Left lobe of liver (tissue), 1 donor: ENCODE data around the gene FA2H.

DNA sequence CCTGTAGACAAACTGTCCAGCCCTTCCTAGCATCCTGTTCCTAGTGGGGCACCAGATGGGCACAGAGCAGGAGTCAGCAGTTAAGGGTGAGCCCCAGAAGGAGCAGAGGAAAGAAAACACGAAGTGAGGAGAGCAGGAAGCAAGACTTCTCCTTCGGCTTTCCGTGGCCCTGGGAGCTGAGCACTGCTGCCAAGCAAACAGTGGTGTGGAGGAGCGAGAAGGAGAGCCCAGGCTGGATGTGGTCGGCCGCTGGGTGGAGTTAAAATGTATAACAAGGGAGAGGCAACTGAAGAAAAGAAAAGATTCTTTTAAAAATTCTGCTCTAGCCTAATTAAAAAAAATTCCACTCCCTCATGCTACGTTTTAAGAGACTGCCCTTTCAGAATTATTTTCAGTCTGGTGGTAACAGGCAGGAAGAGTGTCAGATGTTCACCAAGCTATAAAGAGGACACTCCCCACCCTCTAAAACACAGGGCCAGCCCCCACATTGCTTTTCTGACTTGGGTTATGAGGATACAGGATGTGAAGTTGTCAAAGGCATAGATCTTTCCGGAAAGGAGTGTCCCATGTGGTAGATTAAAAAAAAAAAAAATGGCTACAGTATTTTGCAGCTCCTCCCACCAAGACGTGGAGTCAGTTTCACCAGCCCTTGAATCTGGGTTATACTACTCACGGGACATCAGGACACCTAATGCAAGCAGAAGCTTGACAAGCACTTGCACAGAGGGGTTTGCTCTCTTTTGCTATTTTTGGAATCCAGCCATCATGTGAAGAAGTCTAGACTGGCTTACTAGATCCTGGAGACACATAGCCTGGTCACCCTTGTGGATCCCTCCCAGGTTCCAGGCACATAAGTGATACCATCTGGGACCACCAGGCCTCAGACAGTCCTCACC is 74.9 kb upstream of the ZFHX3 start:
- PRO-cap = no peak

- PRO-cap = no peak
These were observed 78.4 kb upstream of the ZFHX3 start for GRCh38 chr16:73126130-73126959.

DNA sequence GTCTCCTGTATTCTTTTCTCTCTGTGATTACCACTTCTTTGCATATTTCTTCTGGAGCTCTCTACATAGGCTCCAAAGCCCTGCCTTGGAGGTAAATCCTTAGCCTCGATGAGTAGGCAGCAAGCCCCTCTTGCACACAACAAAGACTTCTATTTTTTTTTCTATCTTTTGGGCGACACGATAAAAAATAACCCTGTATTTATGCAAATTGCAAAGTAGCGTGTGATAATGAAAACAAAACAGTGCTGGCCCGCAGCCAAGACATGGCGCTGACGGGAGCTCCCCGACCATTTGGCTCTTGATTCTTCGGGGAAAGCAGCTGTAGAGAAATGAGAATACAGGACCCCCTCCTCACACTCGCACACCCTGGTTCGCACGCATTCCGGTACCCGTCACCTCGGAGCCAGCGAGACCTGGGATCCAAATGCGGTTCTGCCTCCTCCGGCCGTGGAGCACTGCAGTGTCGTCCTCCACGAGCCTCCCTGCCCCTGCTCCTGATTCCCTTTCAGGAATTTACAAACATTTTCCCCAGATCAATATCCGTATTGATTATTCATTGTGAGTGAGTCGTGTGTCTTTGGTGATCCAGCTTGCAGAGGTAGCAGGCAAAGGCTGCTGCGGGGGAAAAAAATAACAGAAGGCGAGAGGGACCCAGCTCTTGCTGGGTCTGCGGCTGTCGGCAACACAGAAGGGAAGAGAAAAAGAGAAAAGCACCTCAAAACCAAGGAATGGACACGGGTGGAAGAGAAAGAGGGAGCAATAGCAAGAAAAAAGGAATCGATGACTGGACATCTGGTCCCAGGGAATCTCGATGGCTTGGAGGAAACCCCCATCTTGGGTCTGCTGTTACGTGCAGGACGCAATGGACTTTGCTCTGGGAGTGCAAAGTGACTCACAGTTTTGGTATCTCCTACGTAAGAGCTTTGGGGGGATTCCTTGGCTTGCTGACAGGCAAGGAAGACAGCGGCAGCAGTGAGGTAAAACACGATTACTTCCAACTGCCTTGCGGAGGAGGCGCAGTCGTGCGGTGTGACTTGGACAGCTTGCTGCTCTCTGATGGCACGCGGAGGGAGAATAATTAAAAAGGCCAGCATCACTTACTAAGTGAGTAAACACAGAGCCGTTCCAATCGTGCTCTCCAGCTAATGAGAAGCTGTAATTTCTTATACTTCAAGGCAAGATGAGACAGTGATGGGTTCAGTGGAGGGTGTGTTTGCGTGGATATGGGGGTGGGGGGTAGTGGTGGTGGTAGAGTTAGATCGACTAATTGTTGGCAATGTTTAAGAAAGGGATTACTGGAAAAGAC is 184.3 kb upstream of the ZFHX3 start:
- PRO-cap = no peak

DNA sequence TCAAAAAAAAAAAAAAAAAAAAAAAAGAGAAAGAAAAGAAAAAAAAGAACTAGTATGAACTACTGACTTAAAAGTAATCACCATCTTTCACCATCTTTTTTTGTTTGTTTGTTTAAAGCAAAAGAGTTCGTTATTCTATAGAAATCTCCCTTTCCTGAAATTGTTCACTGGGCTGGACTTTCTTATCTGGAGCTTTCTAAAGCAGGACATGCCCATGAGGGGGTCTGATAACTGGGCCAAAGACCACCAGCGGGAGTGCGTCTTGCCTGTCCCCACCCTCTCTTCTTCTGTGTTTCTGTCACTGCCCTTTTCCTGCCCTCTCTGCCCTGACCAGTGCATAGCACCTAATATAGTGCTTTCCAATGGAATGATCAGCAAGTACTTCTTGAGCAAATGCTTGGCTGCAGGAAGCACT is 376.8 kb upstream of the ZFHX3 start:
- PRO-cap = no peak

DNA sequence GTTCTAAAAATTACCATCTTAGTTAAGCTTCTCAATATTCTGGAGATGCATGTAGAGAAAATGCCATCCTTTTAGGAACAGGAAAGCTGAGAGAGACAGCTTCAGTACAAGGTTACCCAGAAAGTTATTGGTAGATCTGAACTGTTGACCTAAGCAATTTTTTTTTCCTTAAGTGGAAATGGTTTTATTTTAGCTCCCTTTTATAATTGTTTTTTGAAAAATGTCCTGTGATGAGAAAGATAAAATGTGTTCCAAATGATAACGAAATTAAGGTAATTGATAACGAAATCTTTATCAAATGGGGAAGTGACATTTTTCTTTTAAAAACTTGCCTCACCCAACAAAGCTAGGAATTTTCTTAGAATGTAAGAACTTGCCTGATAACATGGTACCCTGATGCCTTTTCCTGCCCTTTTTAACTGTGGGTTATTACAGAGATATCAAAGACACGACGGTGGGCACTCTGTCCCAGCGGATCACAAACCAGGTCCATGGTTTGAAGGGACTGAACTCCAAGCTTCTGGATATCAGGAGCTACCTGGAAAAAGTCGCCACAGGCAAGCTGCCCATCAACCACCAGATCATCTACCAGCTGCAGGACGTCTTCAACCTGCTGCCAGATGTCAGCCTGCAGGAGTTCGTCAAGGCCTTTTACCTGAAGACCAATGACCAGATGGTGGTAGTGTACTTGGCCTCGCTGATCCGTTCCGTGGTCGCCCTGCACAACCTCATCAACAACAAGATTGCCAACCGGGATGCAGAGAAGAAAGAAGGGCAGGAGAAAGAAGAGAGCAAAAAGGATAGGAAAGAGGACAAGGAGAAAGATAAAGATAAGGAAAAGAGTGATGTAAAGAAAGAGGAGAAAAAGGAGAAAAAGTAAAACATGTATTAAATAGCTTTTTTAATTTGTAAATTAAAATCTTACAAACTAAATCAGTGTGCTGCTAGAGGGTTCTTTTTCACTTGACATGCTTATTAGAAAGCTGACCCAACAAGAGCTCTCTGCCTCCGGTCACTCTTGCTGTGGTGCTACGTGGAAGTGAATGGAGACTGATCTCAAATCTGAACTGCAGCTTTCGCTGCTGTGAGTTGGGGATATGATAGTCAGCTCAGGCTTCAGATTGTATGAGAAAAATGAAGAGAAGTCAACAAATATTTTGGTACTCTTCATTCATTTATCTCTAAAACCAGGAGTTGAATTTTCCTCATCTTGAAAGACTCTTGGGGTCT is 8.7 kb downstream of the PSMD7 start:
- PRO-cap = no peak

DNA sequence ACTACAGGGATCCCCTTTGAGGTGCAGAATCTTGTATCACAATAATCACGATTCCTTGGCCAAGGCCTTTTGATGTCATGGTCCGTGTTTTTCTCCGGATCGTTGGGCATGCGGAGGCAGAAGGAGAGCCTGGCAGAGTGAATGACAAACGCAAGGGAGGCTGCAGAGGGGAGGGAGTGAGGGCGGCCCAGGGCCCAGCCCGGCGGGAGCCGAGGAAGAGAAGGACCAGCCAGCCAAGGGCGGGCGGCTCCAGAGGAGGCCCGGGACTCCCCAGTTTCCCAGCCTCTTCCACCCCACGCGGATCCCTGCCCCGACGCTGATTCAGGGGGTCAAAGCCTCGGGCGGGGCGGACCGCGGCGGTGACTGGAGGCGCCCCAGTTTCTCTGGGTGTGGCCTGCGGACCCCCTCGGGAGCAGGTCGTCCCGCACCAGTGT is 14.7 kb downstream of the CLEC18B start:
- PRO-cap = no peak

DNA sequence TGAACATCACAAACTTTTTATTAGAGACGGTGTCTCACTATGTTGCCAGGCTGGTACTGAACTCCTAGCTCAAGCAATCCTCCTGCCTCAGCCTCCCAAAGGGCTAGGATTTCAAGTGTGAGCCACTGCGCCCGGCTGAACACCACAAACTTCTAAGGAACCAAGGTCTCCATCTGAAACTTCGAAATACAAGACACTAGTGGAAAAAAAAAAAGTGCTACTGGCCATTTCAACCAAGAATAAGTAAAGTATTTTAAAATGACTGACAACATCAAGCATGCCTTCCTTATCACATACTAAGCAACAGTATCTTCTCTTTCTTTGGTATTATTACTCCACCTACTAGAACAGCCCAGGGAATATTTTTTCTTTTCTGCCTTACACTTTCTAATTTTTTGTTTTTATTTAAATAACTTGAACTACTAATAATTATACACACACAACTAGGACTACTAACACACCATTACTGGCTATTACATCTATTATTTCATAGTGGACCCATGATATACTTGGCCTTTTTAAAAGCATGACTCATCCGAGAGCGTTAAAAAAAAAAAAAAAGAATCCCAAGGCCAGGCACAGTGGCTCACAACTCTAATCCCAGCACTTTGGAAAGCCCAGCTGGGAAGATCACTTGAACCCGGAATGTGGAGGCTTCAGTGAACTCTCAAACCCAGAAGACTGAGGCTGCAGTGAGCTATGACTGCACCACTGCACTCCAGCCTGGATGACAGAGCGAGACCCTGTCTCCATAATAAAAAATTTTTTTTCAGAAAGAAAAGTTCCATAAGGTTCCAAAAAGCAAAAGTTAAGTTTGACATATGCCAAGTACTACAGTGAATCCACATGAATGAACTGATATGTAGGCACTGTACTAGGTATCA is 3.2 kb downstream of the GLG1 start:
- PRO-cap = no peak

DNA sequence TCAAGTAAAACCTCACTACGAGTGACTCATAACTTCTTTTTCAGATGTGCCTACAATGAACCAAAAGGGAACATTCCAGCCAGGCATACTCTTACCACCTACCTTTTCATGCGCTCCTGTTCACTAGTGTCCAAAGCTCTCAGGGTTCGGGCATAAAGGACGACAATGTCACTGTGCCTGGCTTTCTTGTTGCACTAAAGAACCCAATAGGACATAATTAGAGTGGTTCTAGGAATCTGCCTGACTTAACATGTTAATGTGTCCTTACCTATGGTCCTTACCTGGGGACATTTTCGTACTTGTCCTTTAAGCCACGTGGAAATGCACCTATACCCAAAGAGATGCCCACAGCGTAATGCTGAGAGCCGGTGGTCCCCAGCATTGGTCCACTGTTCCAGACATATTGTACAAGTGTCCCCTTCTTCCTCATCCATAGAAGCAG is 22.4 kb downstream of the RFWD3 start:
- PRO-cap = no peak

- PRO-cap = no peak
These were observed 8.9 kb upstream of the MLKL start for GRCh38 chr16:74709427-74710078.

DNA sequence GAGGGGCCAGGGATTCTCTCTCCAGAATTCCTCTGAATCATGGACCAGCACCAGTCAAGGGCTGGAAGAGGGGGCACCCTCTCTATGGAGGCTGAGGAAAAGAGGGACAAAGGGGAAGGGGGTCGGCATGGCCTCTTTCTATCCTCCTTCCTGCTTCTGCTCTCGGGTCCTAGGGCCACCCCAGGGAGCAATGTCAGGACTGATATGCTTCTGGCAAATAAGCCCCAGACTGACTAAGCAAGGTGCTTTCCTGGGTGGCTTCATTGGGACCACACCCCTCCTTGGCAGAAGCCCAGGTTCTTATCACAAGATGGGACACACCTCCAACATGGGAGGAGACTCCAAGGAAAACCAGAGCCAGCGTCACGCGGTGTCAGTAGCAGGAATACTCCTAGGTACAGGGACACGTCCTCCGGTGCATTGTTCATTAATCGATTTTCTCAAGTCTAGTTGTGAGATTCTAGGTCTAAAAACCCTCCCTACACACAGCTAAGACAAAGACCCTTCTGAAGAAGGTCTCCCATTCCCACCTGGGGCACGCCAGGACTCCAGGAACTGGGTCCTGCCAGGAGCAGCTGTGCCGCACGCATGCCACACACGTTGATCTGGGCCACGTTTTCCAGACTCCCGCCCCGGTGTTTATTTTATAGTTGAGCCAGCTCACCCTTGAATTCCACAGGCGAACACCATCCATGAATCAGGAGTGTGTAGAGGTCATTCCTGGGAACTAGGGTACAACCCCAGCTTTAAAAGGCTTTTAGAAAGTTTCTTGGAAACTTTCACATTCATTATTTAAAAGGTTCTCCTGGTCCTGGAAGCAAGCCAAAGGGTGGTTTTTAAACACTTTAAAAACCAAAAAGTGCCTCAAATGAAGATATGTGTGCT is 30.9 kb downstream of the FA2H start:
- PRO-cap = no peak

GRCh38 chr16:74774058-74775197 is at the start of gene FA2H:
Gene FA2H, minus strand, starts transcription at chr16:74774820.
- PRO-cap = unidirectional peak, minus-strand start at chr16:74774820

- PRO-cap = no peak
These were observed 19.3 kb downstream of the WDR59 start for GRCh38 chr16:74965481-74966237.

DNA sequence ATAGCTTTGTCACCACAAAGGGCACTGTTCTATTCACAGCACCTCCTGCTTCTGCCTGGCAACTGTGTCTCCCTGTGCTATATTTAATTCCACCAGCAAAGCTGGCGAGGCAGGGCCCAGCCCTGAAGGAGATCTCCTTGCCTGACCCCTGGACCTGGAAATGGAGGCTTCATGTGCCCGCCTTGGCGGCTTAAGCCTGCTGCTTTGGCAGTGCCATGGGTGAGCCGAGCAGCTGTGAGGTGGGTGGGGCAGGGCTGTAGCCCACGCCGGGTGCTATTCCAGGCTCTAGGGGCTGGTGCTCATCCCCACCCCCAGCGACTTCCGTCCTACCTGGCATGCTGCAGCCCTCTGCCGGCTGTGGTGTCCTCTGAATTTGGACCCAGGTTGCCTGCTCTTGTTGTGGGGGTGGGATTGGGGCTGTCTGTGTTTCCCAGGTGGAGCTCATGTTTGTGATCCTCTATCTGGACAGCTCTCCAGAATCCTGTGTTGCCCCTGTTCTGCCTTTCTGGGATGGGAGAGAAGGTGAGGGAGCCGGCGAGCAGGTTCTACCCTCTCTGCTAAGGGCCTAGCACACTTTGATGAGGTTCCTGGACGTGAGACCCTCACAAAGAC is 6.6 kb downstream of the LDHD start:
- PRO-cap = no peak

- PRO-cap = no peak
These were observed 657 bp downstream of the LDHD start for GRCh38 chr16:75115966-75116280.

DNA sequence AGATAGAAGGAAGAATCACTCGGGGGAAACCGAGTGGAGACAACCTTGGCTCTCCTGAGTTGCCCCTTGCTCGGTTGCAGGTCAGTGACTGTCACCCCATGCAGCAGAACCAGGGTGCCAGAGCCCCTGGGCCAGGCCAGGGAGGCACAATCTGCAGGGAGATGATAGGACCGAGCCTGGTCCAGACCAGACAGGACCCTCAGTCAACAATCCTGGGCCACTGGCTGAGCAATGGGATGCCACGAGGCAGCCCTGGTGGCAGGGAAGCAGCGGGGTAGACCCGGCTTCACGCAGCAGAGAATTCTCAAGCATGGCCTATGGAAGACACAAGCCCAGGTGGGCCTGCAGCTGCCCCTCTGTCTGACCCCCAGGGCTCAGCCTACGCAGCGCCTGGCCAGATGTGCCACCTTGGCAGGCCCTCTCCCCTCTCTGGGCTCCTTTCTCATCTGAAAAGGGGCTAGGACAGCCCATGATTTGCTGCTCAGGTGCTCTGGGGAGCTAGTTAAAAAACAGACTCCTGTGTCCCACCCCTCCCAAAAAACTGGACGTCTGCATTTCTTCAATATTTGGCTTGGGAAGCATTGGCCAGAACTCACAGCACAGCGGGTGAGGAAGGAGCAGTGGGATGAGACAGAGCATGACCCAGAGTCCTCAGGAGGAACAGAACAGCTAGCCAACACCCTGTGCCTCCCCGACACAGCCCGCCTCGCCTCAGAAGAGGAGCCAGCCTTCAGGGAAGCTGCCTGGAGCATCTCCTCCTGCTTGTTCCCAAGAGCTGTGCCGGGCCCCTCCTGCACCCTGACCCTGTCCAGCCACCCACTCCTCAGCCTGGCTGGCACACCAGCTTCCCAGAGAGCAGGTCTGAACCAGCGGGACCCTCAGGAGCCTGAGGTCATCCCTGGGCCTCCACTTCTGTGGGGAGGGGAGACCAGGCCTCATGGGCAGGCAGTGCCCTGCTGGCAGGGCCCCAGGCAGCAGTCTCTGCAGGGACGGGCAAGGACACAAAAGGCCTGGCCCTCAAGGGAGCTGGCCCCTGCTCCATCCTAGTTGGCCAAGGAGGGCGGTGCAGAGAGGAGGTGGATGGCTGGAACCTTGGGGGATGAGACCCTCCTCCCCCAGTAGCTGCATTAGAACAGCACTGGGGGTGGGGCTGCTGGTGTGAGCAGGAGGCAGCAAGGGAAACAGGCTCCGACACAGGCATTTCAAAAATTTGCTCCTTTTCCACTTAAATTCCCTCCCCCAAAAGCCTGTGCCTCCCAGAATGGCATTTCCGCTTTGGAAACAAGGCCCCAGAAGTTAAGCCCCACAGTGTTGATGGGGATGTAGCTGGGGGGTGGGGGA is 1.5 kb upstream of the BCAR1 start:
- PRO-cap = unidirectional peak, plus-strand start at position 714 of the sequence

- PRO-cap = bidirectional peak, plus-strand start at chr16:75264333, minus-strand start at chr16:75264111
These were observed 12.8 kb upstream of the BCAR1 start for GRCh38 chr16:75264193-75264599.

GRCh38 chr16:75269724-75269957 is 18.2 kb upstream of the BCAR1 start:
- PRO-cap = no peak

DNA sequence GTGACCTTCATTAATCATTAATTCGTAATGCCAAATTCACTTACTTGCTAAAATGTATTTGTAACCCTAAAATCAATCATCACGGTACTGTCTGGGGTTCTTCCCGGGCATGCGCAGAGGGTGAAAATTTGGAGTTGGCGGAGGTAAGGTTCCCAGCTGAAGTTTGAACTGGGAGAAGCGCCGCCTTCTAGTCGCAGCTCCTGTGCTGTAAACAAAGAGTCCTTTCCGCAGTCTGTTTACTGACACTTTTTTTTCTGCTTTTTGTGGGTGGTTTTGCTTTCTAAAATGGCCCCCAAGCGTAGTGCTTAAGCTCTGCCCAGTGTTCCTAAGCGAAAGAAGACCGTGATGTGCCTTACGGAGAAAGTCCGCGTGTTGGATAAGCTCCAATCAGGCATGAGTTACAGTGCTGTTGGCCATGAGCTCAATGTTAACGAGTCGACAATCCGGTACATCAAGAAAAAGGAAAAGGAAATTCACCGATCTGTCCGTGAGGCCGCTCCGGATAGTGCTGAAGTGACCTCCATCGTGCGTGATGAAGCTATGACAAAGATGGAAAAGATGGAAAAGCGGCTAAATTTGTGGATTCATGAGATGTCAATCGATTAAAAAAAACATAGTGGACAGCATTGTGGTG is 496 bp upstream of the CFDP1 start:
- PRO-cap = bidirectional peak, plus-strand start at position 155 of the sequence, minus-strand start outside the sequence; unidirectional peak, plus-strand start at position 335 of the sequence

- PRO-cap = no peak
These were observed 13.3 kb upstream of the TMEM170A start for GRCh38 chr16:75477654-75478352.

DNA sequence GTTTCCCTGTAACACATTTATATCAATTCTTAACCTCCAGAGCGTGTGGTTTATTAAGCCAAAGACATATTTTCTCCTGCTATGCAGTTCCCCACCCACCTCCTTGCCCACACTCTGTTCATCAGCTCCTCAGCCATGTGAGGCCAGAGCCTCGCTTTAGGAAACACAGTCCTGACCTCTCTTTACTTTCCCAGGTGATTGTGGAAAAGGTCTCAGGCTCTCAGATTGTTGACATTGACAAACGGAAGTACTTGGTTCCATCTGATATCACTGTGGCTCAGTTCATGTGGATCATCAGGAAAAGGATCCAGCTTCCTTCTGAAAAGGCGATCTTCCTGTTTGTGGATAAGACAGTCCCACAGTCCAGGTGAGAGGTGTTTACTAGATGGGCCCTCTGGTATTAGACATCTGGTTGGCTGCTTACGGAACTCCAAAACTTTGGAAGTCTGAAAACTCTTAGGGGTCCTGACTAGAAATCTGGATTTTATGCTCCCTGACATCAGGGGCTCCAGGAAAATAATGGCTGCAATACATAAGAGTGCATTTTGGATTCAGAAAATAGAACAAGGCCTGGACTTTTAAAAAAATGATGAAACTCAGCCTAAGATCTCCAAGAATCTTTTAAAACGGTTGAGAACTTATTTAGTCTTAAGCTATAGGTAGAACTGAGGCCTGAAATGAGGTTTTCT is 1.8 kb downstream of the GABARAPL2 start:
- PRO-cap = no peak